Cardiac ventricle fibroblast (primary cell): Measurements from ENCODE around the genes CACNA2D3 and ASB14.

DNA sequence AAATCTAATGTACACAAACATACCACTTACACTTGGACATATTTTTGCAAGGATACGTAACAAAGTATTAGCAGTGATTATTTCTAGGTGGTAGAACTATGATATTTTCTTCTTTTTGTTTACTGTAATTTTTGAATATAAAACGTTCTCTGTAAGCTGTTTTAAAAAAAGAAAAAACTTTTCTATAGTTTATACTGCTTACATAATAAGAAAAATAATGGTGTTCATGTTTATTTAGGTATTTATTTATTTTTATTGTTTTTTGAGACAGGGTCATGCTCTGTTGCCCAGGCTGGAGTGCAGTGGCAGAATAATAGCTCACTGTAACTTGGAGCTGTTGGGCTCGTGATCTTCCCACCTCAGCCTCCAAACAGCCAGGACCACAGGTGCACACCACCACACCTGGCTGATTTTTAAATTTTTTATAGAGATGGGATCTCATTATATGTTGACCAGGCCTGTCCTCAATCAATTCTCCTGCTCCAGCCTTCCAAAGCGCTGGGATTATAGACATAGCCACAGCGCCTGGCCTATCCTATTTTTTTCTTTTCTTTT is 39.2 kb downstream of the DCP1A start:
- RAMPAGE, long total RNA = no peak

DNA sequence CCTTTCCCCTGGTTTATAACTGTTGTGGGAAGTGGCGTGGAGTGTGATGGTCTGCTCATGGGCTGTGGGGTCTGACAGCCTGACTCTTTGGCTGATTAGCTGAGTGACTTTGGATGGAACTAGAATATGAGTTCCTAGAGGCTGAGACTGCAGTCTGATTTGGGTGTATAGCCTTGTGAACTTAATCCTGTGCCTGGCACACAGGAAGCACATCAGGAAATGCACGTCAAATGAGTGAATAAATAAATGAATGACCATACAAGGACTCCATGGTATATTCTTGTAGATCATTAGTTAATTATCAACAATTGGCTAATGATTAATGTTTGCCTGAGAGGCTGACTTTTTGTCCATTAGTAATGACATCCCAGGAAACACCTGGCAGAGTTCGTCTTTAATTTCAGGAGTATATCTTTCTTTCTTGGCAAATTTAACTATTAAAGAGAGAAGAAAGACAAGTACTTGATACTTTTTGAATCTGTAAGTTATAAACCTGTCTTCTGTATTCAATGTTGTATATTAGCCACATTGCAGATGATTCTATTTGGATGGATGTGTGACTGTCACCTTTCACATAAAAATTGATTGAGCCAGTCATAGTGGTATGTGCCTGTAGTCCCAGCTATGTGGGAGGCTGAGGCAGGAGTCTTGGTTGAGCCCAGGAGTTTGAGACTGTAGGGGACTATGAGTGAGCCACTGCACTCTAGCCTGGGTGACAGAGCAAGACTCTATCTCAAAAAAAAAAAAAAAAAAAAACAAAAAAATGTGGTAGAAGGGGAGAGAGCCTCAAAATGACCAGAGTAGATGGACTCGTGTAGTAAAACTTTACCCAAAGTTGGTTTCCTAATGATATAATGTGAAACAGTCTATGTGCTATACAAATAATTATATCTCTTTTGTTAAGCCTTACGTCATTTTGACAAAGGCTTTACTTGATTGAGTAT is 12.2 kb downstream of the CACNA1D start:
- RAMPAGE, long total RNA = no peak

GRCh38 chr3:53673225-53673979 is 172.8 kb downstream of the CHDH start:
- RAMPAGE, long total RNA = no peak

DNA sequence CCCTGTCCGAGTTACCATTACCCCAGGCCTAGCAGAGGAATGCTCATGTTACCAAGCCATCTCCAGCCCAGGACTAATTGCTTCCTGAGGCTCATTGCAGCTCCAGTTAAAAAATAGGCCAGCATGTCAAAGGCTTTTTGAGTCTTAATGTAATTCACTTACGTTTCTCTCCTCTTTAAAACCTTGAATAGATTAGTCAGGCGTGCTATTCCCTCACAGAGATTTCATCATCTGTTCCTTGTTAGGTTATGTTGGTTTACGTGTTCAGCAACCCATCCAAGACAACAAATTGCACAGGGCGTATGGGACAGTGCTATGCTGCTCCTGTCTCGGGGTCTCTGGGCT is 117.2 kb downstream of the CHDH start:
- RAMPAGE, long total RNA = no peak

GRCh38 chr3:53818742-53819361 is 27.4 kb downstream of the CHDH start:
- RAMPAGE, long total RNA = no peak

DNA sequence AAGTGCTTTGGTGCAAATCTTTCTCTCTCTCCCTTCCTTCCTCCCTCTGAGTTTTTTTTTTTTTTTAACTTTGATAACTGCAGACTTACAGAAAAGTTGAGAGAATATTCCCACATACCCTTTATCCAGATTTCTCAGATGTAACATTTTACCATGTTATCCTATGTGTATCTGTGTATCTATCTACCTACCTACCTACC is 105.4 kb upstream of the CACNA2D3 start:
- RAMPAGE, long total RNA = no peak

- RAMPAGE, long total RNA = no peak
Measured at GRCh38 chr3:54033634-54034303, 88.6 kb upstream of the CACNA2D3 start.

DNA sequence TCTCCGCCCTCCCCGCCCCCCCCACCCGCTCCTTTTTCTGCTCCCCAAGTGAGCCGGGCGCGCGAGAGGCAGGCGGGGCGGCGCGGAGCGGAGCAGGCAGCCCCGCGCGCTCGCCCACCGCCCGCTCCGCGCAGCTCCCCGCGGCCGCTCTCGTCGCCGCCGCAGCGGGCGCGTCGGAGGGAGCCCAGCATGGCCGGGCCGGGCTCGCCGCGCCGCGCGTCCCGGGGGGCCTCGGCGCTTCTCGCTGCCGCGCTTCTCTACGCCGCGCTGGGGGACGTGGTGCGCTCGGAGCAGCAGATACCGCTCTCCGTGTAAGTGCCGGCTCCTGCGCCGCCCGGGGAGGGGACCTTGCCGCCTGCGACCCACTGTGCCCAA is at the start of gene CACNA2D3:
TSS of gene CACNA2D3 (plus strand) at position 28 of the 375 bp plus-strand sequence.
- RAMPAGE, long total RNA = no peak

DNA sequence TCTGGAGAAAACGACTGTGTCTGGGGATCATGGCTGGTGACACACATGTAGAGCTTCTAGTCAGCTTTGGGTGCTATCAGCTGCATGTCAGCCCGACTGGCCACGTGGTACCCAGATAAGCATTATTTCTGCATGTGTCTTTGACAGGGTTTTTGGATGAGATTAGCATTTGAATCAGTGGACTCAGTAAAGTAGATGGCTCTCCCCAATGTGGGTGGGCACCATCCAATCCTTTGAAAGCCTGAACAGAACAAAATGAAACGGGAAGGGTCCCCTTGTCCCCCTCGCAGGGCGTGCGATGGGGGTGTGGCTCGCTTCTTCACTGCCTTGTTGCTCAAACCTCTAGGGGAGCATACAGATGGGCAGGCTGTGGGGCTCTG is 80.6 kb downstream of the CACNA2D3 start:
- RAMPAGE, long total RNA = no peak

DNA sequence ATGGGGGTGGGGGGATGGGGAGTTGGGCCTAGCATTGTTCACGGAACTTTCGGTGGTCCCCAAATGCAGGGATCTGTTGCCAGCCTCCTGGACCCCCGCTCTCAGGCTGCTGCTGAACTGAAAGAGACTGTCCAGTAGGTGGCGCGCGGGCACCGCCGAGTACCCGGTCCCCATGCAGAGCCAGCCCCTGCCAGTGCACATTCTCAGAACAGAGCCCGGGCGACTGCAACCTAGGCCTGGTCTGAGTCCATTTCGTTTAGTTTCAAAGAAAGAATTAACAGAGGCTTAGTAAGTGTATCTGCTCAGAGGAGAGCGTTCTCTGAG is 74.0 kb downstream of the LRTM1 start:
- RAMPAGE, long total RNA = no peak

- RAMPAGE, long total RNA = no peak
Measured at GRCh38 chr3:54888809-54889224, 39.0 kb downstream of the LRTM1 start.

DNA sequence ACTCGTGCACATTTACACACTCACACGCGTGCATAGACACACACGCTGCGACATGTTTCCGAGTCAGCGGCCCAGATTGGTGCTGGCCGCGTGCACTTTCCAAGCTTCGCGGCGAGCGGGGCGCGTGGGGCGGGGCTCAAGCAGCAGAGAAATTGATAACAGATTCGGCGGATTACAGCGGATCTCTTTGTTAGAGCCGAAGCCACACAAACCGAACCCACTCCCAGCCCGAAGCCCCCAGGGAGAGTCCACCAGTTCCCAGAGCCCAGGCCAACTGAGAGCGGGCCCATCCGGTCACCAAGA is 4.2 kb downstream of the WNT5A start:
- RAMPAGE, long total RNA = no peak

DNA sequence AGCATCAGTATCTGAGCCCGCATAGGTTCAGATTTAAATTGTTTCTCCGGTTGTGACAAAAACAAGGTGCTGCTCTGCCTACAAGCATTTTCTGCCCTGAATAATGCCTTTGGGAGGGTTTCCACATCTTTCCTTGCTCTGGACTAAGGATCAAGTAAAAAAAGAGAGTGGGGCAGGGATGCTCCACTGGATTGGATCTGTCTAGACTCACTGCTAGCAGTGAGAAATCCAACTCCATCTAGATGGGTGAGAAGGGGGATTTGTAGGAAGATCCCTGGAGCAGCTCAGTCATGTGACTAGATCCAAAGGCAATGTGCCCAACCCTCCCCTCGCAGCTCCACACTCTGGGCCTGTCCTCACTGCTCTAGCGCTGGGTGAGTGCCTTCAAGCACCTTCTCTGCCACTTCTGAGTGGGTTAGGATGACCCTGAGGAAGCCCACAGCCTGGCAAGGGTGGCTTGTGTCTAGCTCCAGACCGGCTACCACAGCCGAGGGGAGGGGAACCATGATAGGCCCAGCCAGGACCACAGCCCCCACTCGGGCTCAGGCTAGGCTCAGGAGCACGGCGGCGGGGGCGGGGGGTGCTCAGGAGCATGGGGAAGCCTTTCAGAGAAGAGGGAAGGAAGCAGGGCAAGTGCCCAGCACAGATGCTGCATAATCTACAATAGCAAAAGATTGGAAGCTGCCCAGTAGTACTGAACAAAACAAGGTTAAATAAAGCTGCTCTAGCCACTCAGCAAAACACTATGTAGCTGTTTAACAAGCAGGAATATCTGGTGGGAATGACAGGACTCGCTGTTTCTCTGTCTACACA is 1.6 kb downstream of the SPATA12 start:
- RAMPAGE, long total RNA = no peak

DNA sequence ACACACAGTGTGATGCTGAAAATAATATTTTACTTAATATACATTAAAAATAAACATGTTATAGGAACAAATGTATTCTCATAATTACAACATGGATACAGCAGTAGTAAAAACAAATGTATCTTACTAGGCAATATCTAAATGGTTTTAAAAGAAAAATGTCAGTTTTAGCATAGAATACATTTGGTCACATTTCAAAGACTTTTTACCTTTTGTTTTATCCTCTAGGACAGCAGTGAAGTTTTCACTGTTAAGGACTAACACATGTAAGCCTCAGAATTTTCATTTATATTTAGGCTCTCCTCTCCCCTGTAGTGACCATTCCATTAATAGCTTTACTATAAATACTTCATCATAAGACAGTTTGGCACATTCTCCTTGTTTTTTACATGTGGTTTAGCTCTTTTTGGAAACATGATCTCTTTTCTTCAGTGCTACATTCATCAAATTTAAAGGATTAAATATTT is at the start of gene ASB14:
TSS of gene ASB14 (minus strand) at position 262 of the 467 bp plus-strand sequence.
- RAMPAGE, long total RNA = no peak

DNA sequence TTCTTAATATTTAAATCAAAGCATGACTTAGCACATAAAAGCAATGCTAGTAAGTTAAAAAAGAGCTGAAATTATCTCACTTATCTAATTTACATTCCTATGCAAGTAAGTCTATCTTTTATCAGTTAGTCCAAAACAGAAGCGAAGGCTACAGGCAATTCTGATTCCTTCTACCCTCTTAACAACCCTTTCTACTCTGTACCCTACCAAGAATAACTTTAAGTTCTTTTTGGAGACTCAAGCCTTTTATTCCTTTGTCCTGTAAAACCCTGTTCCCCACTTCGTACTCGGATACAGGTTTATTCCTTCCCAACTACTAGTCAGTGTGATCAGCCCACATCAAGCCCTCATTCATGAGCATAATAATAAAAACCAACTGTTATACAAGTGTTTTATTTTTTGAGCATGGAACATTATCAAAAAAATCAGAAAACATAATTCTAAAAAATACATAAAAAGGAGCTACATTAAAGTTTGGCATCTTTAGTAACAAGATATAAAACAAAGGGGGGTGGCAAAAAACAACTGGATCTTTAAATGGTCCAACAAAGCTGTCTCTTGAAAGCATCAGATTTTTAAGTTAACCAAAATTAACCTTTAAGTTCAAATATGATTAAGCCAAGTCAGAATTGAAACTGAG is 10.7 kb downstream of the ARF4 start:
- RAMPAGE, long total RNA = no peak

DNA sequence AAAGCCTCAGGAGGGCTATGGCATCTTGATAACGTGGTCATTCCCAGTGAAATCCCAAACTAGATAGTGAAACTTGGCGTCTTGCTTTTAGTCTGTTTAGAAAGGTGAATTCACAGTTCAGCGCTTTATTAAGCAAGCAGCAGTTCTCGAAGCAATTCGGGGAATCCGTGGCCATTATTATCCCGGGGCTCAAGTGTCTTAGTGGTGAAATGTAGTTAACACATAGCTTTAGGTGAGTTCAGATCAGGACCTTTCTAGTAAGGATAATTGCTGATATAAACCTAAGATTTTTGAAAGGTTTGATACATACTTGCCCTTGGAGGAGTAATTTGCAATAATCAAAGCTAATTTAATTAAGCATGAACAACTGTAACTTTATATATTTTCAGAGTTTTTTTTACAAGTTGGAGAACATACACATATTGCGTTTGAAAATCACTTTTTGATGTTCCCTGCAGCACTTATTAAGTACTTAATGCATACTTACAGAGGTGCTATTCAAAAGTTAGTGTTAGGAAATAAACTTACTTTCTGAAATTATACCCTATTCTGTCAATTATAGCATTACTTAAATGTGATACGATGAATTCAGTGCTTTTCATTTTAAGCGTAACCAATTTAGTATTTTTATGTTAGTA is 2.1 kb downstream of the SLMAP start:
- RAMPAGE, long total RNA = no peak

GRCh38 chr3:57782889-57783705 is 27.0 kb downstream of the SLMAP start:
- RAMPAGE, long total RNA = no peak

- RAMPAGE, long total RNA = no peak
Measured at GRCh38 chr3:57889819-57890140, 118.4 kb upstream of the FLNB start.

DNA sequence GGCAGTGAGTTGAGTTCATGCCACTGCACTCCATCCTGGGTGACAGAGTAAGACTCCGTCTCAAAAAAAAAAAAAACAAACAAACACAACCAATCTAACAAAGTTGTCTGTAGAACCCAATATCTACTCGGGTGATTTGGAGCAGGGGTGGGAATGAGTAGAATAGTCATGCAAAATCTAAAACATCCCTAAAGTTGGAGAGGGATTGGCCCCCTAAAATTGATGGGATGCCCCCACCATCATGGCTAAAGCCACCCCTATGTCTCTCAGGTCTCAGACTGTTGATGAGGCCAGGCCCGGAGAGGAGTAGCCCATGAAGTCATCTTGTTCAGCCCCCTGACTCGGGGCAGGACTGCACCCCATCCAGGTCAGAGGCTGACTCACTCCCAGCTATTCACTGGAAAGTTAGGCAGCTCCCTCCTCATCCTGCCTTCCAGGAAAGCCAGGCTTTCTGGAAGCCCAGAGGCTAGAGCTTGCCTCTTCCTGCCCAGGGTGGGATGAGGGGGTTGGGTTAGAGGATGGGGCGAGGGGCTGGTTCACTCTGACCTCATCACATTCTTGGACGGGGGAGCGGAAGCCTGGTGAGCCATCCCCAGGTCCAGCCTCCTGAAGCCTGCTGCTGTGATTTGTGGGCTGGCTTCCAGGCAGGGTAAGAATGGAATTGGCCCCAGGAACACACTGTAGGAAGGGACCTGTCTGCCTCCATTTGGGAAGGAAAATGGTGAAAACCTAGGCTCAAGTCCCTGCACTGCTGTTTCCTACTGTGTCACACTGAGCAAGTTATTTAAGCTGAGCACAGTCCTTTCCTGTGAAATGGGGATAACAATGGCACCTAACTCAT is 38.5 kb upstream of the FLNB start:
- RAMPAGE, long total RNA = no peak

DNA sequence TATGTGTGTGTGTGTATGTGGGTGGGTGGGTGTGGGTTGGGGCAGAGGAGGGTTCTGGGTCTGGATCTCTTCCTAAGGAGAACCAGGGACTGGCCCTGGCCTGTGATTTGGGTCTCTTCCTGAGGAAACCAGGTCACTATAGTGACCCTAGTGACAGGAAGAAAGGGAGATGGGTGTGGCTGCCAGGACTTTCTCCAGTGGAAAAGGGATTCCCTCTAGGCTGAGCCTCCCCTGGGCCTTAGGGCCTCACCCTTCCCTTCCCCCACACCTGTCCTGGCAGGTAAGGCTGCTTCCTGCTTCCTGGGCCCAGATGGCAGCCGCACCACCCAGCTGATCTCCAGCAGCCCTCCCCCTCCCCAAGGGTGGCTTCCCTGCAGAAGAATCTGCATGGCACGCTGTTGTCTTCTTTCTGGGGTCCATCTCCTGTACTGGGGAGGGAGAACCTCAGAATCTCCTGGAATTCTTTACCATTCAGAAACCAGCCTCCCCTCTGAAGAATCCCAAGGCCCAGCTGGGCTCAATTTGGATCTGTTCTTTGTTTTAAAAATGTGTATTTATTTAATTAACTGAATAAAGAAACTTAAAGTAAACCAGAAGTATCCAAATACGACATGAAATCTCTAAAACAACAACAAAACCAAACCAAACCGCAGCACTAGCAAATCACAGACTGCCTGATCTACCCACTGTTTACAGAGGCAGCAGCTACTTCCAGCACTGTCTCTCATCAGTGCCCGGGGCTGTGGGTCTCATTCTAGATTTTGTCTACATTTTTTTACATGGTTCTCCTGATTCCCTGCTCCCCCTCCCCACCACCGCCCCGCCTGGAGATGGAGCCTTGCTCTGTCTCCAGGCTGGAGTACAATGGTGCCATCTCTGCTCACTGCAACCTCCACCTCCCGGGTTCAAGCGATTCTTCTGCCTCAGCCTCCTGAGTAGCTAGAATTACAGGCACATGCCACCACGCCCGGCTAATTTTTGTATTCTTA is 2.2 kb downstream of the FLNB start:
- RAMPAGE, long total RNA = no peak